SJCRH30 (cell line): ENCODE measurements around a stretch of chr10.

DNA sequence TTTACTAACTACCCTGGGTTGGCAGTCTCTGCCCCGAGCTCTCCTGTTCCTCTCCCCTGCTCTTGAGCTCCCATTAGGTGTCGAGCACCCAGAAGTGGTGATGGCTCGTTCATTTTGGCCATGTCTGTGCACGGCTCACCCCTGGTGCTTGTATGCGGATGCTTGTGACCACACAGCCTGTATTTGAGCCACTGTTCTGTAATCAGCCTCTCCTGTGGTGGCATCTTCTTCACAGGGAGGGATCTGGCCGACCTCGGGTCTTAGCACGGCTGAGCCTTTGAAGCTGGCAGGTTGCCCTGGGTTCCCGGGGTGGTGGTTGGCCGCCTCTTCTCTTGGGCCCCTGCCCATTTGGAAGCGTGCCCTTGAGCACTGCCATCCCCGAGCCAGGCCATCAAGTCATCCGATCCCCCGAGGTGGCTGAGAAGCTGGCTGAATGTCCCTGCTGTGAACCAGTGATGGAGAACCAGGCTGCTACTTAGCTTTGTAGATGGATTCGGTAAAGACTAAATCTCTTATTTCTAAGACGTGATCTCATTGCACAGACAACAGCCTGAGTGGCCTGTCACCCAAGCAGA, 74.1 kb downstream of the GRK5 start:
- RAMPAGE, long total RNA = no peak

- RAMPAGE, long total RNA = no peak
Measured at GRCh38 chr10:119302468-119303366, 95.3 kb downstream of the GRK5 start.

DNA sequence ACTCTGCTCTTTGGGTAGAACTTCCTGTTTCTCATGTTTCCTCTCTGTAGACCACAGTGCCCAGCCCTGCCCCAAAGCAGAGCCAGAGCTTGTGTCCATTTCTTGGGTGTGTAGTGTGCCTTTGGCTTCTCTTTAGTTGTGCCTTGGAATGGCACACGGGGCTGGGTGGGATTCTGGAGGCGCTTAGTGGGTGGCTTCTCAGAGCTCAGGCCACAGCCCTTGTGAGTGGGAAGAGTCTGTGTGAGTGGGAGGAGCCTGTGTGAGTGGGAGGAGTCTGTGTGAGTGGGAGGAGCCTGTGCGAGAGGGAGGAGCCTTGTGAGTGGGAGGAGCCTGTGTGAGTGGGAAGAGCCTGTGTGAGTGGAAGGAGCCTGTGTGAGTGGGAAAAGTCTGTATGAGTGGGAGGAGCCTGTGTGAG, 152.8 kb downstream of the GRK5 start:
- RAMPAGE, long total RNA = no peak

DNA sequence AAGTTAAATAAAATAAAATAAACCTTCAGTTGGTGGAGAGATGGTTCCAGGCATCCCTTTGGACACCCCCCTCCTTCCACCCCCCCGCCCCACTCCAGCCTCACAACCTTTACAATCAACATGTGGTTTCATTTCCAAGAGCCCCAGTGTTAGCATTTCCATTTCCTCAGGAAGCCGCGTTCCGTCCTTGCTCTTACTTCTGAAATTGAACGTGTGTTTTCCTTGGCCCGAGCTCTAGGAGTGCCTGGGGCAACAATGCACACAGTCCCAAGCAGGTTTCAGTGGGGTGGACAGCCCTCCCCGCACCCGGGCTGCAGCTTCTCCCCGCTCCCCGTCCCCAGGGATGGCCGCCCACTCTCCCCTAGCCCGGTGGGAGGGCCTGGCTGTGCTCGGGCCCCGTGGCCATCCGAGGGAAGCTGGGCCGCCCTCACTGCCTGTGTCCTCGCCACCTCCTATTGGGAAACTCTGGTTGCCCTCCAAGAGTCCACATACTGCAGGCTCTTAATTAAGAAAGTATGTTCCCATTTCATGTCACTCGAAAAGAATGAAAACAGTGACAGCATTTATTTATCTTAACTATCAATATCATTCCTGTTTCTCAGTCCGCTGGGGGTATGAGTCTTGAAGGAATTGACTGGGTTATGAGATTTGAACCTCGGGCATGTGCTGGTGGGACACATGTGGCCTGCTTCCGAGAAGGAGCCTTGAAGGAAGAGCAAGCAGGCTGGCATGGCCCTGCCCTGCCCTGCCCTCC, 163.7 kb downstream of the GRK5 start:
- RAMPAGE, long total RNA = no peak

DNA sequence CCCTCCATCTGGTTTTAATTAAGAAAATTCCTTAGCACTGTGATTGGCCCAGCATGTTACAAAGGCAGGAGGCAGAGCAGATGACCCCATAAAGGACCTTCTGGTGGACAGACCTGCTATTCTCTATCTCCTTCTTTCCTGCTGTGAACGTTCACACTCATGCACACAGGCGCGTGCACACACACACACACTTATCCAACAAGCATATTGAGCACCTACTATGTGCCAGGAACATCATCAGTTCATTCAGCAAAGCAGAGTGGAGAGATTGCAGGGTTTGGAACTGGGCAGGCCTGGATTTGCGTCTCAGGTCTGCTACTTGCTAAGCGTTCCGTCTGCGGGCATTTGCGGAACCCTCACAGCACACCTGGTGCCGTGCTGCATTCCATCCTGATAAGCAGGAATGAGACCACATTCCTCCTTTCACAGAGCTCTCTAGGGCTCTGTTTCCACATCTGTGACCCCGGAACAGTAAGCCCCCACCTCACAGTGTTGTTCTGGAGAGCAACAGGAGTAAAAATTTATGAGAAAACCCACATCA, 129.2 kb downstream of the RGS10 start:
- RAMPAGE, long total RNA = no peak

- RAMPAGE, long total RNA = no peak
Measured at GRCh38 chr10:119415812-119416235, 126.7 kb downstream of the RGS10 start.

GRCh38 chr10:119449991-119450587, 92.4 kb downstream of the RGS10 start:
- RAMPAGE, long total RNA = no peak

DNA sequence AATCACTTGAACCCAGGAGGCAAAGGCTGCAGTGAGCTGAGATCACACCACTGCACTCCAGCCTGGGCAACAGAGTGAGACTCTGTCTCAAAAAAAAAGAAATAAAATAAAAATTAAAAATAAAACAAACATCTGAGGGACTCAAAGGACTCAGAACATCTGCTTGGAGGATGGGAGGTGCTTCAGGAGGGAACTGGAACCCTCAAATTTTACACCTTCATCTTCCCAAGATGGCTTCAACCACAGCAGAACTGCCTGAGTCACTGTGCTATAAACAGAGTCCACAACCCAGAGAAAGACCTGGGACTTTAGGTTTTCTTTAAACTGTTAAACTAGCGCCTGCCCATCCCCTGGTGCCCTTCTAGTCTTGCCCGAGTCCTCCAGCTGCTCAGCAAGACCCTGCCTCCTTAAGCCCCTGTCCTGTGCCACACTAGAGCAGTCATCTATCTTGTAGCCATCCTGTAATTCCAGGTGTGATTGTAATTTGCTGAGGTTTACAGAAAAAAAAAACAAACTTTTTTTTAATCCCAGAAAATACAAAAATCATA, 40.8 kb downstream of the RGS10 start:
- RAMPAGE, long total RNA = no peak

GRCh38 chr10:119536062-119537121, 6.1 kb downstream of the RGS10 start:
- RAMPAGE, long total RNA = no peak

- RAMPAGE, long total RNA = no peak
Measured at GRCh38 chr10:119538567-119539259, 3.8 kb downstream of the RGS10 start.

- RAMPAGE, long total RNA = no peak
Measured at GRCh38 chr10:119587138-119587893, 9.4 kb downstream of the TIAL1 start.

- RAMPAGE, long total RNA = no peak
Measured at GRCh38 chr10:119595438-119595797, 1.3 kb downstream of the TIAL1 start.

GRCh38 chr10:119657042-119657565, 5.9 kb downstream of the BAG3 start:
- RAMPAGE, long total RNA = no peak

DNA sequence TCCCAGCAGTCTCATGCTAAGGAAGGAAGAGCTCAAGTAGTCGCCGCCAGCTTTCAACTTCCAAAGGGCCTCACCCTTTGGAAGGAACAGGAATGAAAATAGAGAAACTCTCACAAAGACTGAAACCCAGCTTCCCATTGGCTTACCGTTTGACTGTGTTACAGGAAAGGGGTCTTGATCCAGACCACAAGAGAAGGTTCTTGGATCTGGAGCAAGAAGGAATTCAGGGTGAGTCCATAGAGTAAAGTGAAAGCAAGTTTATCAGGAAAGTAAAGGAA, 36.5 kb downstream of the BAG3 start:
- RAMPAGE, long total RNA = no peak

- RAMPAGE, long total RNA = no peak
Measured at GRCh38 chr10:120239966-120240404, 217.0 kb upstream of the PLPP4 start.

- RAMPAGE, long total RNA = no peak
Measured at GRCh38 chr10:120306840-120307250, 150.2 kb upstream of the PLPP4 start.

GRCh38 chr10:121668661-121668991, 70.4 kb upstream of the FGFR2 start:
- RAMPAGE, long total RNA = no peak

- RAMPAGE, long total RNA = no peak
Measured at GRCh38 chr10:121930178-121931167, 2.6 kb upstream of the ATE1 start.

DNA sequence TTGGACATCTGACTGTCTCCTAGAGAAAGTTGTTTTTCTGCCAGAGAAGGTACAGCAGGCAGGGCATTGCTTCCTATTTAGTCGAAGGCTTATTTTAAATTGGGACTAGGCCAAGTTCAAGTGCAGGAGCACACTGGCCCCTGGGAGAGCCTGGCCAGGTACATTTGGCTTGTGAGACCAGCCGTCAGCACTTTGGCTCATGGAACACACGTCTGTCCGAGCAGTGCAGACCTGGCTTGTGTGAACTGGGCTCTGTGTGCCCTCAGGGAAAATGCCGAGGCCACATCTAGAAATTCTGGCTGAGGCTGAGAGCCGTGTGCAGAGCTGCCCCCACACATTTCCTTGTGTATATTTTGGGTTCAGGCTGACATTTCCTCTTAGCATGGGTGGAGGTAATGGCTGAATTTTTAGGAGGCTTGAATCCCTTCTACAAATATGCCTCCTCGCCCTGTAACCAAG, 113.6 kb downstream of the TACC2 start:
- RAMPAGE, long total RNA = no peak

GRCh38 chr10:122161066-122161465, 110.0 kb upstream of the BTBD16 start:
- RAMPAGE, long total RNA = no peak